ENCODE measurements around the genes IRAK2 and SLC6A11.

GRCh38 chr3:9808288-9809115, 1.6 kb upstream of the TTLL3 start:
- RAMPAGE, long total RNA = no peak
- RRBS = no CpG with 5 or more reads among the region's 7 CpGs

DNA sequence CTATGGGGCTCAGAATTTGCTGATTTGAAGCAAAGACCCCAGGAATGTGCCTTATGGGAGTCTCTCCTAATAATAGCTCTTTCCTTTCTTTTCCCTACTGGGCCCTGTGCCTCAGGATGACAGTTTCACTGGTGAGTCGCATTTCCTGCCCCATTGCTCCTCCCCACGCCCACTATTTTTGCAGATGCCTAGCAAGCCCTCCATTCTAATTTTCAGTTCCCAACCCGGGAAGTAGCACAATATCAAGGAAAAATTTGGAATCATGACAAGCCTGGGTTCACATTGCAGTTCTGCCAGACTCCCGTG, 587 bp downstream of the IL17RE start:
- RAMPAGE, long total RNA = no peak
- RRBS = no CpG with 5 or more reads among the region's 4 CpGs

GRCh38 chr3:9942942-9943676, 9.1 kb downstream of the PRRT3 start:
- RAMPAGE, long total RNA = no peak
- RRBS = no CpG with 5 or more reads among the region's 11 CpGs

- RAMPAGE, long total RNA = no peak
- RRBS = no CpG with 5 or more reads among the region's 12 CpGs
Measured at GRCh38 chr3:9954940-9955639, 2.9 kb upstream of the PRRT3 start.

DNA sequence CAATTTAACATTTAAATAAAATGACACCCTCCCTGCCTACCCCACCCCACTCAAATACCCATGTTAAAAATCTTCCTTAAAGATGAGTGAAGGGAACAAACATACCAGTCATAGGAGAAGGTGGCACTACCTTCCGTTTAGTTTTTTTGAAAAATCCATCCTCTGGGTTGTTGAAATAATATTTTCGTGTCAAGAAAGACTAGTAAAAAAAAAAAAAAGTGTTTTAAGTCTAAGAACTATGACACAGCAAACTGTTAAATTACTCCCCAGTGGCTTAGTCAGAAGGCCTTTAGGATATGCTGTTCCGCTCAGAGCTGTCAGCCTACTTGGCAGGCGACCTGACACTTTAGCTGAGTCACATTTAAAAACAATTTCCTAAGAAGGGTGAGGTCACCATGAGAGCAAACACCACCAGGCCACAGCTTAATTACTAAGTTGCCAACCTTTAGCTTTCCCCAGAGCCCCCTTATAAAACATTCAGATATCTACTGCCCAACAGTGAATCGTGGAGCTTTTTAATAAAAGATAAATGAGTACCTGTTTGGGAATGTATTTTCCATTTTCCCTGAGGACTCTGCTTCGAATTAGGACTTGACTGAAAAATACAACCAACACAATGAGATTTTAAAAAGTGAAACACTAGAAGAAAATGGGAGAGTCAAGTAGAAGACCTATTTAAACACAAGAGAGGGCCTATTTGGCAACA, 9.6 kb downstream of the EMC3 start:
- RAMPAGE, long total RNA = no peak
- RRBS = no CpG with 5 or more reads among the region's 6 CpGs

- RAMPAGE, long total RNA = no peak
- RRBS = no CpG with 5 or more reads among the region's 12 CpGs
Measured at GRCh38 chr3:10004708-10005848, 18.4 kb upstream of the EMC3 start.

DNA sequence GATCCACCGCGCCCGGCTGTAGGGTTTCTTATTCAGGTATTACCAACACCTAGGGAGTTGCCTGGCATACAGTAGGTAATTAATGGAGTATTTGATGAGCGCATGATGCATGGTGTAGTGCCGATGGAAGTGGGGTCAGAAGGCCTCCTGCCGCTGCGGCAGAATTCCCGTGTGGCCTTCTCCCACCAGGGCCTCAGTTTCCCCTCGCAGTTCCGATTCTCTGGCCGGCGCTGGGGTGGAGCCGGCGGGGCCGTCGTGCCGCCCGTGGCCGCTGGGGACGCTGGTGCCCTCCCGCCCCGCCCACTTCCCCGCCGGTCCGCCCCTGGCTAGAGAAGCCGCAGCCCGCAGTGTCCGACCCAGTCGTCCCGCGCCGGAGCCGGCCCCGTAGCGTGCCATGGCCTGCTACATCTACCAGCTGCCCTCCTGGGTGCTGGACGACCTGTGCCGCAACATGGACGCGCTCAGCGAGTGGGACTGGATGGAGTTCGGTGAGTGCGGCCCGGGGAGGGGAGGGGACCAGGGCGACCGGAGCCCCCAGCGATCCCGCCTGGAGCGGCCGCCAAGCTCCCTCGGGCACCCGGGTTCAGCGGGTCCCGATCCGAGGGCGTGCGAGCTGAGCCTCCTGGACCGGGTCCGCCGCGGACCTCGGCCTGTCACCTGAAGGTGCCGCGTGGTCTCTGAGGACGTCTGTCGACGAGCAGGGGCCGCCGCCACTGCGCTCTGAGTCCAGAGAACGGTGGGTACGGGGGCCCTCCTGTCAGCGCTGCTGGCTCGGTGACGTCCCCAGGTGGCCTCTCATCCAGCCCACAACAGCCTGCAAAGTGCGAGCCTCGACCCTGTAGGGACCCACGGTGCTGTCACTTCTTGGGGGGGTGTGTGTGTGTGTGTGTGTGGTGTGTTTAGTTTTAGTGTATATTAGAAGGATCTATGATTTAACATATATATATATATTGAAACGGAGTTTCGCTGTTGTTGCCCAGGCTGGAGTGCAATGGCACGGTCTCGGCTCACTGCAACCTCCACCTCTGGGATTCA, at the start of gene IRAK2:
TSS of gene IRAK2 (plus strand) at position 359 of the 1,035 bp plus-strand sequence.
- RAMPAGE, long total RNA = no peak
- RRBS = under 1% methylated on average over 33 of the region's 81 CpGs

DNA sequence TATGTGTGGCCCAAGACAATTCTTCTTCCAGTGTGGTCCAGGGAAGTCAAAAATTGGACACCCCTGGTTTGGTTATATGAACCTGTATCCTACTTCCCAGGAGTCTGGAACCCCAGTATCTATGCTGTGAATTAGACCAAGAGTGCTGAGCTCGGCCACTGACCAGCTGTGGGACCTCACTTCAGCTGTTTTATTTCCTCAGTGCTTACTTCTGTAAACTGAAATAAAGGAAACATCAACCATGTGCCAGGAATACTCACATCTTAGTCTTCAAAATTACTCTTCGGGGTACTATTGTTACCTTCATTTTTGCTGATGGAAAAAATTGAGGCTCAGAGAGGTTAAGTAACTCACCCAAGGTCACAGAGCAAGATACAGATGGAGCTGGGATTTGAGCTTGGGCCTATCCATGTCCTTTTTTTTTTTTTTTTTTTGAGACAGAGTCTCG, 35.9 kb upstream of the TATDN2 start:
- RAMPAGE, long total RNA = no peak
- RRBS = no CpG with 5 or more reads among the region's 3 CpGs

DNA sequence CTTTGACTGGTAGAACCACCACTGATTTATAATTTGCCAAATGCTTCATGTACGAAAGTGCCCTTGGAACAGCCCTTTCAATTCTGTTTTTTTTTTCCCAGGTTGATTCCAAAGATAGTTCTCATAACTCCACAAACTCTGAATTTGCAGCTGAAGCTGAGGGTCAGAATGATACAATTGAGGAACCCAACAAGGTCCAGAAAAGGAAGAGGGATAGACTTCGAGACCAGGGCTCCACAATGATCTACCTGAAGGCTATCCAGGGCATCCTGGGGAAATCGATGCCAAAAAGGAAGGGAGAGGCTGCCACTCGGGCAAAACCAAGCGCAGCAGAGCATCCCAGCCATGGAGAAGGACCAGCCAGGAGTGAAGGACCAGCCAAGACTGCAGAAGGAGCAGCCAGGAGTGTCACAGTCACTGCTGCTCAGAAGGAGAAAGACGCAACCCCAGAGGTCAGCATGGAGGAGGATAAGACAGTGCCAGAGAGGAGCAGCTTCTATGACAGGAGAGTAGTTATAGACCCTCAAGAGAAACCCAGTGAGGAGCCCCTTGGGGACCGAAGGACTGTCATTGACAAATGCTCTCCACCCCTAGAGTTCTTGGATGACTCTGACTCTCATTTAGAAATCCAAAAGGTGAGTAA, 11.9 kb downstream of the TATDN2 start:
- RAMPAGE, long total RNA = no peak
- RRBS = no CpG with 5 or more reads among the region's 7 CpGs

DNA sequence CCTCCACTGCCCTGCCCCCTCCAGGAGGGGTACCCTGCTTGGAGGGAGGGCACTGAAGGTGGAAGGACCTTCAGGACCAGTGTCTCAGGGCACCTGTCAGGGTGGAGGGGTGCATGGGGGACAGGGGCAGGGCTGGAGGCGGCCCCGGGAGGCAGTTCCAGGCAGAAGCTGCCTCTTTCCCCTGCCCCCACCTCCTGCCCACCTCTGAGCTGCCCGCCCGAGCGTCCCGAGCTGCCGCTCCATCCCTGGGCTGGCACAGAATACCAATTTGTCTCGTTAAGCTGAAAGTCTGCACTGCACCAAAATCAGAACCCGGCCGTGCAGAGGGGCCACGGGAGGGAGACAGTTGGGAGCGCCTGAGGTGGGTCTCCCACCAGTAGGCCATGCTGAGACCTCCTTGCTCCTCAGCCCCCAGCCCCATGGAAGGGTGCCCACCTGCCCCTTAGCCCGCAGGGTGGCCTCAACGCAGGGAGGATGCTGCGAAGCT, 1.3 kb upstream of the ATP2B2 start:
- RAMPAGE, long total RNA = no peak
- RRBS = no CpG with 5 or more reads among the region's 15 CpGs

DNA sequence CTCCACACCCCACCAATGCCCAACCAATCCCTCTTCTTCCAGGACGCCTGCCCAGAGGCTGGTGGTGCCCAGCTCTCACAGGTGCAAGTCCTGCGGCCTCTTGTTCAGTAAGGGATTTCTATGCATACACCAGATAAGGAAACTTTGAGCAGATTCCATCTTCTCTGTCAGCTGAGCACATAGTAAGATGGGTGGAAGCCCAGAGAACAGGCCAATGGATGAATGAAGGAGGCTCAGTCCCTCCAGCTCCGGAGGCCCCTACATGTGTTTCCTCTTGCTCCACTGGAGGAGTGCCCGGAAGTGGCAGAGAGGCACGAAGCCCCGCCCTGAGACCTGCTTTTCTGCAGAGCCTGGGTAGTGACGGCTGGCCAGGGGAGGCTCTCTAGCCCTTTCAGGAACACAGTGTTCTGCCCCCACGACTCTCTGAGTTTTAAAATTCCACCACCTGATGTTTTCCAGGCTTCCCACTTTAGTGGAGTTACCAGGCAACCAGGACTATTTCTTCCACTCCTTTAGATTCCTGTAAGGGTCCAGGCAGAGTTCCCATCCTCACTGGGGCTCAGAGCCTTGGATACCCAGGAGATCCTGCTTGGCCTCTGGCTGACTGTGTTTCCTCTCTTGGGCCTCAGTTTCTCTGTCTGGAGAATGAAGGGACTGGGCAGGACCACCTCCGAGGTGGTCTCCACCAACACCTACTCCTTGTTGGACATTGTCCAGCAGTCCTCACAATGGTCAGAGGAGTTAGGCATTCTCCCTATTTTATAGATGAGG, 149.4 kb upstream of the SLC6A11 start:
- RAMPAGE, long total RNA = no peak
- RRBS = 75% methylated on average over 1 of the region's 9 CpGs

- RAMPAGE, long total RNA = no peak
- RRBS = no CpG with 5 or more reads among the region's 12 CpGs
Measured at GRCh38 chr3:10758606-10759365, 57.2 kb upstream of the SLC6A11 start.

DNA sequence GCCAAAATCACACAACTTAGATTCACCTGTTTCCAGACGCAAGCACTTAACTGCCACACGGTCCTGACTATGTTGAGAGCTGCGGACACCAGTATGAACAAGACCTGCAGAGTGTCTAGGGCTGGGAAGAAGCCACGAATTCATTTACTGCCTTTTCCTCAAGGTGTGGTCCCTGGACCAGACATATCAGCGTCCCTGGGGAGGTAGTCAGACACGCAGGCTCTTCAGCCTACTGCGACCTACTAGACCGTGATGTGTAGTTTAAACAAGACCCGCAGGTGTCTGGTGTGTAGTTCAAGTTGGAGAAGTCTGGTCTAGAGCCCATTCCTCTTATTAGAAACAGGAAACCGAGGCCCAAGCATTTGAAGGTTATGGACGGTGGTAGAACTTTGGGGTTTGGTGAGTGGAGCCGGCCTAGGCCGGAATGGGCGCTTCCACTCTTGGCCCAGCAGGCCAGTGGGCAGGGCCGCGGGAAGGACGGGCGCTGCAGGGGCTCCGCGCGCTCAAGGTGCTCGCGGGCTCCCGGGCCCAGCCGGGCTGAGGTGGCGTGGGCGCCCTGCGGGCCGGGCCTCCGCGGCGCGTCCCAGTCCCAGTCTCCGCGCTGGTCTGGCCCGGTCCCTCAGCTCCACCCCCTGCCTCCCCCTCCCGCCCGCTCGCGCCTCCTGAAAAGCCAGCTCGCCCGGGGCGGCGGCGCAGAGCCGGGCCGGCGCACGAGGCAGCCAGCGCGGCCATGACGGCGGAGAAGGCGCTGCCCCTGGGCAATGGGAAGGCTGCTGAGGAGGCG, at the start of gene SLC6A11:
TSS of gene SLC6A11 (plus strand) at position 693 of the 784 bp plus-strand sequence.
- RAMPAGE, long total RNA = no peak
- RRBS = 8% methylated on average over 30 of the region's 55 CpGs

DNA sequence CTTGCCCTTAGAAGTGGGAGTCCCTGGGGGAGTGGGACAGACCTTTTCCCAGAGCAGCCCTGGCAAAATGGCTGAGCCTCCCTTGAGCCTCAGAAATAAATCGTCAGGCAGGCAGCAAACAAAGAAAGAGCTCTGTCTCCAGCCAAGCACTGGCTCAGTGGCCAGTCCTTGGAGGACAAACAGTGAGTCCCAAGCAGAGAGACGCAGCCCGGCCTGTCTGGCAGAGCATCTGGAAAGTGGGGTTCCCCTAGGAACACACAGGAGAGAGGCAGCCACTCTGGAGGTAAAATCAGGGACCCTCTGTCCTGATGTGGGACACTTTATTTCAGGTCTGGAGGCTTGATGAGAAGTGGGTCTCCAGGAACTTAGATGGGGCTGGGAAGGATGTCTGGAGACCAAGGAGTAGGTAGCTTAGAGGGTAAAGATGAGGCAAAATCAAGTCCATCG, 1.8 kb downstream of the SLC6A1 start:
- RAMPAGE, long total RNA = no peak
- RRBS = no CpG with 5 or more reads among the region's 4 CpGs

DNA sequence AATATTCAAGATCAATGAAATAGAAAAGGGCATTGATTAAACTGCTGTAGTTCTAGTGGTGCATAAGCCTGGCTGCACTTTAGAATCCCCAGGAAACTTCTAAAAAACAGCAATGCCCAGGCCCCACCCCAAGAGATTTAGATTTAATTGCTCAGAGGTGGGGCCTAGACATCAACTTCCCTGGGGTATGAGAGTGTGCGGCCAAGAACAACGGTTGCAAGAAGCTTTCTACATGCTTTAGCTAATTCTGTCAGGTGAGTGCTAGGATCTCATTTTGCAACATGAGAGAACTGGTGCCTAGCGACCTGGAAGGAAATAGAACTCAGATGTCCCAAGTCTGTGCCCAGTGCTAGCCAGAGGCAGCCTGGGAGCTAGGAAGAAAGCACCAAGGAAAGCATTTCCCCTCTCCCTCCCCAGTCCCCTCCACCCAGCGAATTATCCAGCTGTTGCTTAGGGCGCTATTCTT, 23.0 kb upstream of the HRH1 start:
- RAMPAGE, long total RNA = no peak
- RRBS = no CpG with 5 or more reads among the region's 5 CpGs

DNA sequence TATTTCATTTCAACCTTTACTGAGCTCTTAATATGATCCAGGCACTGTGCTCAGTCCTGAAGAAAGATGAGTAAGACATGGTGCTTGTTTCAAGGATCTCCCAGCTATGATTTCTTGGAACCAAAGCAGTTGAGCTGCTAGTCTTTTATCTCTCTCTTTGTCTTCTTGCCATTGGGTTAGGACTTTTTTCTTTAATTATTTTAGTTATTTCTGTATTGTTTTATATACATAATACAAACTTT, 16.1 kb downstream of the ATG7 start:
- RAMPAGE, long total RNA = no peak

DNA sequence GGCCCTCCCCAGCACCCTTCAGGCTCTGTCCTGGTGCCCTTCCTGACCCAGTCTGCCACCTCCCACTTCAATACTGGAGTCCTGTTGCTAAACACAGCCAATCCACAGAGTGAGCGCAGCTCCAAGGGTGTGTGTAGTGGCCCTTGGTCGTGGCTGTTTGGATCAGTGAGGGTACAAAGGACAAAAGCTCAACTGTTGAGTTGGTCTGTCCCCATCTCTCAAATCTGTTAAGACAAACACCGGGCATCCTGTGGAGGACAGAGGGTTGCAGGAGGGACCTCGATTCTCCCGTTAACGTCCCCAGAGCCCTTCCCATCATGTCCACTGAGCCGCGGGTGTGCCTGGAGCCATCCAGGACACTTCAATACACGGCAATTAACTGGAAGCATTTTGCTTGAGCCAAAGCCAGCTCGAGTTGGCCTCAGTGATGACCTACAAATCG, 84.2 kb downstream of the VGLL4 start:
- RAMPAGE, long total RNA = no peak
- RRBS = no CpG with 5 or more reads among the region's 11 CpGs

DNA sequence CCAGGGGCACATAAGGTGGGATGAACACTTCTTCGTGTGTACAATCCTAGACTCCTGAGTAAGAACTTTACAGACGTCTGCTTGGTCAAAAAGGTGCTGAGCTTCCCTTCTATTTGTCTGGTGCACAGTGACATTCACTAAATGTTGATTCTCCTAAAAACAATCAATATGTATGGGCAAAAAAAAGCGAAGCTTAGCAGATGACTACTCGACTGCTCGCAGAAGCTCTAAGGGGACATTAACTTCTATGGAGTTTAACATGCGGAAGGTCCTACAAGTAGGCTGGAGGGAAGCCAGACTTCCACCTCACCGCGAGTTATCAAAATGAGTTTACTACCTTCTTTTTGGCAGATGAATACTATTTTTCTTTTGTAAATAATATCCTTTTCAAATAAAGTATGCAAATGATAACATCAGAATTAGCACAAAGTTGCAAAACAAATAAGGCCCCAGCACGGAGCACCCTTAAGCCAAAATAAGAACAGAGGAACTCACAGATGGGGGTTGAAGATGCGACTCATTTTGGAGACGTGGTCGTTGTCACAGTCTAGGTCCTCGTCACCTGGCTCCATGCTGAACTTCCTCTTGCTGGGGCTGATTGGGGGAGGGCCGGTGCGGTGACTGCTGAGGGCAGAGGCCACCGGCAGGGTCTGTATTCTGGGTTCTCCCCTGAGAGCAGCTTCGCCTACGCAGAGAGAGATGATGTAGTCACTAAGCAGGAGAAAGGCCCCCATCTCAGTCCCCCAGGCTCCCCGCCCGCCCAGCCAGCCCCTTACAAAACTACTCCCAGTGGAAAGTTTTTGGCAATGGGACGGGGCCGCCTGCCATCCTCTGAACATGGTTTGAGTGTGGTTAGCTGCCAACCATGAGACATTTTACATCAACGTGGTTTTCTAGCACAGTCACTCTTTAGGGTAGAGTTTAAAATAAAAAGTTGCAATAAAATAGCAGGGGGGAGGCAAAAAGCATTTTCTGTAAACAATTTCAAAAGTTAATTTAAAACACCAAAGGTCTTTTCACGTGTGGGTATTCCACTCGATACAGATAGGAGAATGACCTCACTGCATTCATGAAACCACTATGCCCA, 42.0 kb downstream of the VGLL4 start:
- RAMPAGE, long total RNA = no peak
- RRBS = no CpG with 5 or more reads among the region's 25 CpGs

- RAMPAGE, long total RNA = no peak
- RRBS = no CpG with 5 or more reads among the region's 18 CpGs
Measured at GRCh38 chr3:11638906-11639564, 4.7 kb downstream of the VGLL4 start.

GRCh38 chr3:11641373-11642374, 2.0 kb downstream of the VGLL4 start:
- RAMPAGE, long total RNA = no peak
- RRBS = no CpG with 5 or more reads among the region's 15 CpGs

Data from hepatocyte (in vitro differentiated cells and primary cell).